ENCODE results near the genes PRMT3 and HIPK3.

GRCh38 chr11:20041379-20041854 lies 118.9 kb downstream of the DBX1 start:
- PRO-cap, 3 experiments, result no peak in any of the 3 experiments

GRCh38 chr11:20097090-20097927 lies 63.0 kb downstream of the DBX1 start:
- PRO-cap, 3 experiments, result no peak in any of the 3 experiments

DNA sequence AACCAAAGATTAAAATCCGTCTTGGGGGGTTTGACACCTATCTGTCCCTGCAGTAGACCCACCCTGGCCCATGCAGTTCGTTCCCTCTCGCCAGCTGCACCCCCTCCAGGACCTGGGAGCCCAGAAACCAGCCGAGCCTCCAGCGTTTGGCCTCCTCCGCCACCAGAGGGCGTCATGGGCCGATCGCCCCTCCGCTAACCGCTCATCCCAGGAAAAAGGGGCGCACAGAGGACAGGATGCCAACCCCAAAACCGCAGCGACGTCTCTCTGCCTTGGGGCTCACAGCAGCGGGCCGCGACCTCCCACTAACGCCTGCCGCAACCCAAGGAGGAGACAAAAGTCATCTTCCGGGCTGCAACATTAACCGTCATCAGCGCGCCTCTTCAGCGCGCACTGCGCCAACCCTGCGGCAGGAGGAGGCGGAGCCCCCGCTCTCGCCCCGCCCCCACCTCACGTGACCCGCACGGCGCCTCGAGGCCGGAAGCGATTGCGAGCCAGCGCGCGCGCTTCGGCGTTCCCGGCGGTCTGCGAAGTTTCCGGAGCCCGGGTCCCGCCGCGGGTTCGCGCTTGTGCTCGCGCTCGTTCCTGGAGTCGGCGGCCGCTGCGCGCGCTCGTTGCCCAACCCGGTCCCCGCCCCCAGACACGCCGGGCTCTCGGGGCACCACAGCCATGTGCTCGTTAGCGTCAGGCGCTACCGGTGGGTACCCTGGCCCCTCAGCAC lies at the start of gene PRMT3:
TSS of gene PRMT3 (plus strand) at position 639 of the 721 bp plus-strand sequence.
- PRO-cap, 3 experiments, result peak in 3 of 3 experiments; most common plus-strand start position 582 of the sequence (in 2); most common minus-strand start position 334 of the sequence (in 1)

- PRO-cap, 3 experiments, result no peak in any of the 3 experiments
Observed at GRCh38 chr11:22785268-22785467, 44.4 kb downstream of the SVIP start.

- PRO-cap, 3 experiments, result no peak in any of the 3 experiments
Observed at GRCh38 chr11:25611407-25611780, 720.5 kb upstream of the ANO3 start.

DNA sequence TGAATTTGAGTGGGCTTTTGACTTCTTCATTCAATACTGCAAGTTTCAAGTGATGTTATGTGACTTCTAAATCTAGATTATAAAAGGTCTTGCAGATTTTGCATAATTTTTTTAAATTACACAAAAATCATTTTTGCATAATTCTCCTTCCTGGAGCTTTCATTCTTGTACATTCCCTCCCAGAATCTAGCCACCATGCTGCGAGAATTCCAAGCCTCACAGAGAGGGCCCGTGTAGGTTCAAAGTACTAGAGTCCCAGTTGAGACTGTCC lies 407.5 kb upstream of the ANO3 start:
- PRO-cap, 3 experiments, result no peak in any of the 3 experiments

- PRO-cap, 3 experiments, result peak in 1 of 3 experiments; most common plus-strand start chr11:26350019 (in 1)
Observed at GRCh38 chr11:26349899-26350229, 17.9 kb downstream of the ANO3 start.

DNA sequence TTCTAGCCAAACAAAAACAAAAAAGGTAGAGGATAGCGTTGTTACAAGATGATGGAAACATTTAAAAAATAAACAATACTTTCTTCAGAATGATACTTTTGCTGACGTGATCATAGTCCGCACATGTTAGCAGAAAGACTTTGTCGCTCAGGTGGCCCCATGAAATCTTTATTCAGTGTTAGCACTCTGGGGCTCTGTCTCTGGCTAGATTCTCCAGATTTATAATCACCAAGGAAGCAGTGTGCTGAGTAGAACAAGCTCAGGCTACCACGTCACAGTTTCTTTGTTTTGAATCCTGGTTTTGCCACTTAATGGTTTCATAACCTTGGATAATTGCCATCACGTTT lies 3.8 kb upstream of the MUC15 start:
- PRO-cap, 3 experiments, result no peak in any of the 3 experiments

DNA sequence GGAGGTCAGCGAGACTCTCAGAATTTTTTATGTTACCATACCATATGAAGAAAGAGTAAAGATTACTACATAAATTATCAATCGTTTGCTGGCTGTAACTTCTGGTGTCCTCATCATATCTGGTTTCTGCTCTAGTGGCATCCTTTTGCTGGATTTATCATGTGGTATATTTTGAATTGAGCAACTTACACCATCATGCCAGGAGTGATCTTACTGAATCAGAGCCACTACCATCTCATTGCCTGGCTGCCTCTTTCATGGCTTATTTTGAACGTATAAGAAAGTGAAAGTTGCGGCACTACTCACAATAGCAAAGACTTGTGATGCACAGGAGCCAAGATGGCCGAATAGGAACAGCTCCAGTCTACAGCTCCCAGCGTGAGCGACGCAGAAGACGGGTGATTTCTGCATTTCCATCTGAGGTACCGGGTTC lies 29.1 kb upstream of the FIBIN start:
- PRO-cap, 3 experiments, result peak in 1 of 3 experiments; most common plus-strand start position 326 of the sequence (in 1); most common minus-strand start position 278 of the sequence (in 1)

DNA sequence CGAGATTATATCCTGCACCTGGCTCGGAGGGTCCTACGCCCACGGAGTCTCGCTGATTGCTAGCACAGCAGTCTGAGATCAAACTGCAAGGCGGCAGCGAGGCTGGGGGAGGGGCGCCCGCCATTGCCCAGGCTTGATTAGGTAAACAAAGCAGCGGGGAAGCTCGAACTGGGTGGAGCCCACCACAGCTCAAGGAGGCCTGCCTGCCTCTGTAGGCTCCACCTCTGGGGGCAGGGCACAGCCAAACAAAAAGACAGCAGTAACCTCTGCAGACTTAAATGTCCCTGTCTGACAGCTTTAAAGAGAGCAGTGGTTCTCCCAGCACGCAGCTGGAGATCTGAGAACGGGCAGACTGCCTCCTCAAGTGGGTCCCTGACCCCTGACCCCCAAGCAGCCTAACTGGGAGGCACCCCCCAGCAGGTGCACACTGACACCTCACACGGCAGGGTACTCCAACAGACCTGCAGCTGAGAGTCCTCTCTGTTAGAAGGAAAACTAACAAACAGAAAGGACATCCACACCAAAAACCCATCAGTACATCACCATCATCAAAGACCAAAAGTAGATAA lies 28.4 kb upstream of the FIBIN start:
- PRO-cap, 3 experiments, result no peak in any of the 3 experiments

DNA sequence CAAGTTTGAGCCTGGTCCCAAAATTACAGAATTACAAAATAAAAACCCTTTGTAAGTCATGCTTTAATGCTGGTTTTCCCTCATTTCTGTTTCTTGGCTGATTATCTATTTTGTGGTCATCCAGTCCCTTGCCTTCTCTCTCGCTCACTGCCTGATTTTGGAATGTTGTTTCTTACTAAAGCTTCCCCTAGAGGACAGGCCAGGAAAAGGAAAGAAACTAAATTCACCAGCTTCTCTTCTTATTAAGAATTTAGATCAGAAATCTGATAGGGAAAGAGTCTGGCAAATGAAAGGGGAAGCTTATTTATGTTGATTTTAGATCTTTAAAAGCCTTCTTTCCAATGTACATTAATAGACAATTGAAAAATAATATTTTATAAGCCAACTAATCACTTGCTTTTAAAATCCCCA lies 16.6 kb upstream of the BDNF start:
- PRO-cap, 3 experiments, result no peak in any of the 3 experiments

- PRO-cap, 3 experiments, result no peak in any of the 3 experiments
Observed at GRCh38 chr11:28976688-28977188, 868.5 kb downstream of the METTL15 start.

GRCh38 chr11:30434820-30435607 lies 112.1 kb downstream of the ARL14EP start:
- PRO-cap, 3 experiments, result no peak in any of the 3 experiments

DNA sequence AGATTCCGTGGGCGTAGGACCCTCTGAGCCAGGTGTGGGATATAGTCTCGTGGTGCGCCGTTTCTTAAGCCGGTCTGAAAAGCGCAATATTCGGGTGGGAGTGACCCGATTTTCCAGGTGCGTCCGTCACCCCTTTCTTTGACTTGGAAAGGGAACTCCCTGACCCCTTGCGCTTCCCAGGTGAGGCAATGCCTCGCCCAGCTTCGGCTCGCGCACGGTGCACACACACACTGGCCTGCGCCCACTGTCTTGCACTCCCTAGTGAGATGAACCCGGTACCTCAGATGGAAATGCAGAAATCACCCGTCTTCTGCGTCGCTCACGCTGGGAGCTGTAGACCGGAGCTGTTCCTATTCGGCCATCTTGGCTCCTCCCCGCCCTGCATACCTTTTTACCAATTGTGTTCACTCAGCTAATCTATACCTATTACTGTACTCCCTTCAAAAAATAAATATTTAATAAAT lies 48.2 kb downstream of the DCDC1 start:
- PRO-cap, 3 experiments, result no peak in any of the 3 experiments

DNA sequence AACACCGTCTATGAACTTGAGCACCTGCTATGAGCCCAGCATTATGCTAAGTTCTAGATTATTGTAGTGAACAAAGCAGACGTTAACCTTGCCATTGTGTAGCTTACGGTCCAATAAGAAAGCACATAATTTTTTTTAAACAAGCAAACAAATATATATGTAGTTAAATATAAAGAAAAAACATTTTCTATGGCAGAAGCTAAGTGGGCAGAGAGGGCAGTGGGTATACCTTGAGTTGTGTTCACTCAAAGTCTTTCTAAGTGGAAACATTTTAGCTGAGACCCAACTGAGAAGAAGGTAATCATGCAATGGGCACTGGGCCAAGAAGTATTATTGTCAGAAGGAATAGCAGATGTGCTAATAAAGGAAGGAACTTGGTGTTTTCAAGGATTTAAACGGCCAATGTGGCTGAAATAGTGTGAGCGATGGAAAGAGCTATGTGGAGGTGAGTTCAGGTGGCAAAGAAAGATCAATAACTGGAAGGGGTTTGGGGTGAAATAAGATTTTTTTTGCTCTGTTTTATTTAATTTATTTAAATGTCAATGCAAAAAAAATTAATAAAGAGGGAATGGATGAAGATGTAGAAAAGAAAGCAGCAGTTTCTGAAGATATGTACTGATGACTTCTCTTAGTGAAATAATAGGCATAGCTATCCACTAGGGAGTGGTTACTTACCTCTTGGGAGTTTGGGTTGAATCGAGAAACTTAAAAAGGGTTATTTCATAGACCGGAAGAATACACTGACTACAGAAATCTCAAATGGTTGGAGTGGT lies 102.3 kb downstream of the ELP4 start:
- PRO-cap, 3 experiments, result no peak in any of the 3 experiments

DNA sequence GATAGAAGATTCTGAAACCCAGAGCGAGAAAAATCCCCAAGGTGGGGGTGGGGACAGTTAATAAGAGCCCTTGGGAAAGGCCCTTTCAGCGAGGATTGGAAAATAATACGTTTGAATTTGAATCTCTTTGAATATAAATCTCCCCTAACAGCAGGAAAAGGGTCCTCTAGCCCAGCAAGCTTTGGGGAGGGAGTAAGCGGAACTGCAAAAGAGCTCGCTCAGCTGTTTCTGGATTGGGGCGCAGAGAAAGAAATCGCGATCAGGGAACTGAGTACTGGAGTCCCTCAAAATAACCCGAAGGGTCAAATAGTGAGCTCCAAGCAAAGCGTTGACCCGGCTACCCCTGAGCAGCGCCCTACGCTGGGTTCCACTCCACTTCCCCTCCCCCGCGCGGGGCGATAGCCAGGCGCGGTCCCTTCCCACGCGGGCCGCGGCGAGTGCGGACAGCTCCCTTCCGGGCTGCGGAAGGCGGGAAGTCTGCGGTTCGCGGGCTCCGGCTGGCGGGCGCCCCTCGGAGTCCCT lies 432 bp upstream of the QSER1 start:
- PRO-cap, 3 experiments, result peak in 2 of 3 experiments; most common plus-strand start position 471 of the sequence (in 1); most common minus-strand start position 397 of the sequence (in 1)

DNA sequence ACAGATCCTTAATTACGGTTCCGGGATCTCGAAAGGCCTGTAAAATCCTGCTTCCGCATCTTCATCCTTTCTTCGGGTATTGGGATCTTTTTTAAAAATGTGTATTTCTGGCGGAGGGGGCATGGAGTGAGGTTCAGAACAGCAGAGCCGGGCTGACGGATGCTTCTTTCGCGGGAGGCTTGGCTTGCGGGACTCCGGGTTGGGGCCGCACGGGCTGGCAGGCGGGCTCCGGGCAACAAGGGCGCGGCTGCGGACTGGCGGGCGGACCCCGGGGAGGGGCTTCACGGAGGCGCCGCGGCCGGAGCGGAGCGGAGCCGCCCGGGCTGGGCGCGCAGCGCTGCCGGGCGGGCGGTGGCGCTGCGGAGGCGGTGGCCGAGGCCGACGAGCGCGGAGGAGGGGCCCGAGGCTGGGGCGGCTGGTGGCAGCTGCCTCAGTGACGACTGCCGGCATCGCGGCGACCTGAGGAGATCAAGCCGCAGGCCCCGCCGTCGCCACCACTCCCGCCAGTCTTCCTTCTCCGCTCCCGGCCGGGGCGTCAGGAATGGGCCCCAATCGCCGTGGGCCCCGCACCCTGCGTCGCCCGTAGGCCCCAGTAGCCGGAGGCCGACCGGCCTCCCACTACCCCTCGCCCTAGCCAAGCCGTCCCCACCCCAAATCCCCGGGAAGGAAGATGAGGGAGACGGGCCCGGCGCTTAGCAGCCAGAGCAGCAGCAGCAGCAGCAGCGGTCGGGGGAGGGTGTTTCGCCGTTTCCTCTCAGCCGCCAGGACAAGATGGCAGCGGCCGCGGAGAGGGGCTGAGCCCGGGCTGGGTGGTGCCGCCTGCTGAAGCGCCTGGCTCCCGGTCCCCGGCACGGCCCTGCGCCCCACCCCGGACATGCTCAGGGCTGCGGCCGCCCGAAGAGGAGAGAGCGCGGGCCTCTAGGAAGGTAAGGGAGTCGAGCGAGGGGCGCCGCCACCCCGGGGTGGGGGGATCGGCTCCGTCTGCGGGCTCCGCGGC lies at the start of gene HIPK3:
TSS of gene HIPK3 (plus strand) at position 418 of the 997 bp plus-strand sequence.
- PRO-cap, 3 experiments, result peak in 3 of 3 experiments; most common plus-strand start position 764 of the sequence (in 3); most common minus-strand start position 768 of the sequence (in 2)

DNA sequence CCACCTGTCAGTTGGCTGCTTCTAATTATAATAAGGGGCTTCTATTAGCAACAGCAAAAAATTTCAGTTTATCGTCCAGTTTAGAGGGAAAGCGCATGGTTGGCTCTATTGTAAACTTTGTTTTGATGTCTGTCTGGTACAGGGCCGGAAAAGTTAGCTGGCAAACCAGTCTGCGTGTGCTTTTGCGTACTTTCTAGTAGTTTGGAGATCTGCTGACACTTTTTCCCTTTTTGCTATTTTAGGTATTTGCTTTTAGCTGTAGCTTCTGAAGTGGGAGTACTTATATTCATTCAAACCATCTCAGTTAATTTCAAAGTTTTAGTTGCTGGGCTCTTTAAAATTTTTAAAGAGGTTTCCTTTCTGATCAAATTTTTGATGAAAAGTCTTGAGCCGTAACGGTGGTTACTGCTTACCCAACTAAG lies 1.7 kb downstream of the HIPK3 start:
- PRO-cap, 3 experiments, result peak in 2 of 3 experiments; most common plus-strand start position 66 of the sequence (in 1); most common minus-strand start position 155 of the sequence (in 1)

DNA sequence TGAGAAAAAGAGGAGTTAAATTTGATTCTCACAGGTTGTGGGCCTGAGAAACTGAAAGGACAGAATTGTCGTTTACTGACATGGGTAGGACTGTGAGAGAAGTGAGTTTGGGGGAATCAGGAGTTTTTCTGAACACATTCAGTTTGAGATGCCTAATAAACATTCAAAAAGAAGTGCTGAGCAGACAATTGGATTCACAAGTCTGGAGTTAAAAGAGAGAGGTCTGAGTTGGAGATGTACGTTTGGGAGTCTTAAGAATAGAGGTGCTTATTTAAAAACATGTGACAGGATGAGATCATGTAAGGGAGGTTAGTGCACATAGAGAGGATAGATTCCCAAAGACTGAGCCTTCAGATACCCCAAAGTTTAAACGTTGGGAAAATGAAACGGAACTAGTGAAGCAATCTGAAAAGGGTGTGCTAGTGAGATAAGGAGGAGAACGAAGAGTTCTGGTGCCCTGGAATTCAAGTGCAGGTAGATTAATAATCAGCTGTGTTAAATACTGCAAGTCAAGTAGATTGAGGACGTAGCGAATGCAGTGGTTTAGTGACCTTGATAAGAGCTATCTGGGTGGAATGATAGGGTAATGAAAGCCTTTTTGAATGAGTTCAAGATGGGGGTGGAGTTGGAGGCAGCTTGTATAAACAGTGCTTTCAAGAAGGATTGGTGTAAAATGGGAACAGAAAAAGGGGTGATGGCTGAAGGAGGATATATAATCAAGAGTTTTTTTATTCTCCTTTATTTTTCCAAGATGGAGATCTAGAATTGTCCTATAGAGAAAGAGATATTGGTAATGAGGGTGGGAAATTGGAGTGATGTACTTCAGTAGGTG lies 55.0 kb upstream of the KIAA1549L start:
- PRO-cap, 3 experiments, result no peak in any of the 3 experiments

DNA sequence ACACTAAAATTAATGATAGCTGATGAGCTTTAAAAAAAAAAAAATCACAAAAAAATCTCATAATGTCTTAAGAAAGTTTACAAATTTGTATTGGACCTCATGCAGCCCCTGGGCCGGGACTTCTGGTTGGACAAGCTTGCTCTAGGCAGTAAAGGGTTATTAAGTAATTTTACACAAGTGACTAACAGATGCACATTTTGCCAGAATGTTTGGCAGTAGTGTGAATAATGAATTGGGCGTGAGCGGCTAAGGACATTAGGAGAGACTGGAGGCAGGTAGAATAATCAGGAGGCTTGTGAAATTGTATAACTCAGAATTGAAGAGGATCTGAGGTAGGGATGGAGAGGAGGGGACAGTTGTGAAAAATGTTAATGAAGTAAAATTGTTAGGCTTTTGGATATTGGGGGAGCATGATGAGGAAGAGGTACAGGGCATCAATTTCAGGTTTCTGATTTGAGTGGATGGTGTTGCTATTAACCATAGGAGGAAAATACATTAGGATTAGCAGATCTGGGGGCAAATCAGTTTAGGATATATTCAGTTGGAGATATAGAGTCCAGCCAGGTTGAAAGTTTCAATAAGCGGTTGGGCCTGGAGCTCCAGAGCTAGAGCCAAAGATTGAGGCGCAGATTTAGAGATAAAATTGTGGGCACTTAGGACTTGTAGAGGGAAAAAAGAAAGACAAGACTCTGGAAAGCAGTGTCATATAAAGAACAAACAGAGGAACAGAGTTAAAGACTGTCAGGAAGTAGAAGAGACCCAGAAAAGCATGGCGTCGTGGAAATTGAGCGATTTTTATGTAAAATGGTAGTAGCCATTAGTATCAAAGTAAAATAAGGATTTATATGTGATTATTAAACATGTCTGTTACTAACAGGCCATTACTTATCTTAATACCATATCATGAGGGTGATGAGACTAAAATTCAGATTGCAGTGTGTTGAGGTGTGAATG lies 41.0 kb upstream of the KIAA1549L start:
- PRO-cap, 3 experiments, result no peak in any of the 3 experiments